ENCODE data around the genes VDR and DDX23.

DNA sequence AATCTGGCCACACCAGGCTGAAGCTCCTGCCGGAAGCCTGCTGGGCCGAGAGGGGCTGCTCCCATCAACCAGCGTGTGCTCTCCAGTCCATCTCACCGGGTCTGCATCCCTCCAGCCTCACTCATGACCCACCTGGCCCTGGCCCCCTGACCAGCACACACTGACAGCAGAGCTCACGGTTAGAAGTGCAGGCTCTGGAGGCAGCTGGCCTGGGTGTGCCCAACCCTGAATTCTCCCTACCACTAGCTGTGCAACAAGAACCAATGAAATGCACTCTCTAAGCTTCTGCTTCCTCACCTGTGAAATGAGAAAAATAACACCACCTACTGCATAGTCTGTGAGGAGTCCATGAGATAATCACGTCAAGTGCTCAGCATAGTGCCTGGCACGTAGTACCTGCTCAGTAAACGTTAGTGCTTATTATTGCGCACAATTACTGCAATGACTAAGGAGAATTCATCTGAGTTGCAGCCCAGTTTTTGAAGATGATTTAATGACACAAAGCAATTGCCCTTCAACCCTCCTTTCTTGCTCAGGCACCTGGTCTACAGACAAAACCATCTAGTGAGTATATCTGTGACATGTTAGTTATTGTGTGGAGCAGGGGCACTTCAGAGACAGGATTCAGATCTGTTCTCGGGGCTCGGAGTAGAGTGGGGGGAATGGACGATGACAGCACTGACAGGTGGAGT lies 8.8 kb downstream of the VDR start:
- PRO-cap: unidirectional peak, minus-strand start at position 187 of the sequence

GRCh38 chr12:47904456-47905260 lies at the start of gene VDR:
Gene VDR (minus strand): TSS chr12:47904994.
- PRO-cap: bidirectional peak, plus-strand start at chr12:47904577, minus-strand start at chr12:47904551; bidirectional peak, plus-strand start at chr12:47905151, minus-strand start at chr12:47905022

DNA sequence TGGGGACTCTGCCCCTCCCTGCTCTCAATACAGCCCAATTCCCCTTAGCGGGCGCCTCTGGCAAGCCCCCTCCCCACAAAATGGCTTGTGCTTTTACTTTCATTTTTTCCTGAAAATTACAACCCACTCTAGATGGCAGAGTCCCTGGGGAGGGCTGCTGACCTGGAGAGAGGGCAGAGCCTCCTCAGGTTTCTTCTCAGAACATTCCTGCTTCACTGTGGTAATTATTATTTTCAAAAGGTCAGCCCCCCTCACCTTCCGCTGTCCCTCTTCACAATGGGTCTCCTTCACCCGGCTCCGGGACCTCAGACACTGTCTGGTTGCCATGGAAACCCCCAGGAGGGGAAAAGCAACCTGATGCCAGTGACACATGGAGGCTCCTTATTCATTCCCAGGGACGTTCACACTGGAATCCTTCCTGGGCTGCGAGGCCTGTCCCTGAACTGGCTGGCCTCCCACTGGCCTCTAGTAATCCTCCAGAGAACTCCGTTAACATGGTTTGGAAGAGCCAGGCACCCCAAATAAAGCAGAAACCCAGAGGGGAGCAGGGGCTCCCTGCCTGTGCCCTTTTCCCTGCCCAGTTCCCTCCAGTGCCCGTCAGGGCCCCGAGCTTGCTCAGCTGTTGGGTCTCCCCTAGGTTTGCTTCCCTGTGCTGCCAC lies 15.9 kb downstream of the COL2A1 start:
- PRO-cap: no peak

- PRO-cap: no peak
Measured at GRCh38 chr12:48652460-48653081, 29.5 kb downstream of the KANSL2 start.

DNA sequence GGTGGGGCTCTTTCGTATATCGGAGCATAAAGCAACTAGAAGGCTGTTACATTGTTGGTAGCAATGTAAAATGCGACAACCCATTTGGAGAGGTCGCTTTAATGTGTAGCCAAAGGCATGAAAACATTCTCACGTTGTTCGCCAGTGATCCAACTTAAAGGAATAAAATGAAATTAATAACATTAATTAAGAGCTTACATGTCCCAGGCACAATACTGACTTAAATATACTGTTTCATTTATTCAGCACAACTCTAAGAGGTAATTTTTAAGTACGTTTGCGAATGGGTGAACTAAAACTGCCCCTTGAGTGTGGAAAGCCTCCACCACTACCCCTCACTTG lies 982 bp upstream of the CCNT1 start:
- PRO-cap: no peak

DNA sequence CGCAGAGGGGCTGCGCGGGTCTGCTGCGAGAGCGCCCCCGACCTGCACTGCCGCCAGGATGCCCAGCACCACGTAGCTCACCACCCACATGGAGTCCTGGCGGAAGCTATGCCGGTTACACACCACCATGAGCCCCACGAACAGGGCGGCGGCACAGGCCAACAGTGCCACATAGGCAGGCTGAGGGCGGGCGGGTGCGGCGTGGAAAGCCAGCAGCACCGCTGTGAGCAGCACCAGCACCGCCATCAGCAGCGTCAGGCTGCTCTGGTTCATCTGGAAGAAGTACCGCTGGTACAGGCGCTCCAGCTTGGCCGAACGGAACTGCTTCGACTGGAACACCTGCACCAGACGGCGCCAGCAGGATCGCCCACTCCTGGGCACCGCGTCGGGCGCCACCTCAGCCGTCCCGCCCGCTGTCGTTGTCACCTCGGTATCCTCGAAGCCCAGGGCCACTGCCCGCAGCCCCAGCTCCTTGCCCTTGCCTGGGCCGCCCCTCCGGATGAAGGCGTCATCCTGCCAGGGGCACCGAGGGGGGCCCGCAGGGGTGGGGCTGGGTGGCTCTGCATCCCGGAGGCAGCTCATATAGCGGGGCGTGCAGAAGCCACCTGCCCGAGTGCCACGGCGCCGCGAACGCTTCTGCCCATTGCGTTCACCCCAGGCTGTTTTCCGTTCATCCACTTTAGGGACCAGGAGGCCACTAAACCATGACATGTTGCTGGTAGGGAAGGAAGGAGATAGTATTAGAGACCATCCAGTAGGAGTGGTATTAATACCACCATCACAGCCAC lies 6.0 kb downstream of the ADCY6 start:
- PRO-cap: no peak

DNA sequence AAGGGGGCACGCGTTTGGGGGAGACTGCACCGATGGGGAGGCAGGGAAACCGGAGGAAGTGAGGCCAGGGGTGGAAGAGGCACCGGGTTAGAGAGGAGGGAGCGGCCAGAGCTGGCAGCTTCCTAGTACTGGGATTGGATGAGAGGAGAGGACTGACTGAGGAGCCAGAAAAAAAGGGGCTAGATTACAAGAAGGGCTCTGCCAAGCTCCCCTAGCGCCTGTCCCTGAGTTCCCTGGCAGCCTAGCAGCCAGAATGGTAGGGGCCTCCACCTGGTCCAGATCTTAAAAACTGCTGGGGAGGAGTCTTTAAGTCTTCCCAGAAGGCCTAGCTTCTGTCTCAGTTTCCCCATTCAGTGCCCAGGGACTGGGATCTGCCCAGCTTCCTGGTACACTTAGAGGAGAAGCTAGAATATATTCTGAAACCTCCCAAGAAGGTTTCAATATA lies 2.5 kb upstream of the CACNB3 start:
- PRO-cap: unidirectional peak, minus-strand start at position 60 of the sequence

GRCh38 chr12:48829390-48829621 lies 11.0 kb downstream of the CACNB3 start:
- PRO-cap: unidirectional peak, minus-strand start at chr12:48829469

DNA sequence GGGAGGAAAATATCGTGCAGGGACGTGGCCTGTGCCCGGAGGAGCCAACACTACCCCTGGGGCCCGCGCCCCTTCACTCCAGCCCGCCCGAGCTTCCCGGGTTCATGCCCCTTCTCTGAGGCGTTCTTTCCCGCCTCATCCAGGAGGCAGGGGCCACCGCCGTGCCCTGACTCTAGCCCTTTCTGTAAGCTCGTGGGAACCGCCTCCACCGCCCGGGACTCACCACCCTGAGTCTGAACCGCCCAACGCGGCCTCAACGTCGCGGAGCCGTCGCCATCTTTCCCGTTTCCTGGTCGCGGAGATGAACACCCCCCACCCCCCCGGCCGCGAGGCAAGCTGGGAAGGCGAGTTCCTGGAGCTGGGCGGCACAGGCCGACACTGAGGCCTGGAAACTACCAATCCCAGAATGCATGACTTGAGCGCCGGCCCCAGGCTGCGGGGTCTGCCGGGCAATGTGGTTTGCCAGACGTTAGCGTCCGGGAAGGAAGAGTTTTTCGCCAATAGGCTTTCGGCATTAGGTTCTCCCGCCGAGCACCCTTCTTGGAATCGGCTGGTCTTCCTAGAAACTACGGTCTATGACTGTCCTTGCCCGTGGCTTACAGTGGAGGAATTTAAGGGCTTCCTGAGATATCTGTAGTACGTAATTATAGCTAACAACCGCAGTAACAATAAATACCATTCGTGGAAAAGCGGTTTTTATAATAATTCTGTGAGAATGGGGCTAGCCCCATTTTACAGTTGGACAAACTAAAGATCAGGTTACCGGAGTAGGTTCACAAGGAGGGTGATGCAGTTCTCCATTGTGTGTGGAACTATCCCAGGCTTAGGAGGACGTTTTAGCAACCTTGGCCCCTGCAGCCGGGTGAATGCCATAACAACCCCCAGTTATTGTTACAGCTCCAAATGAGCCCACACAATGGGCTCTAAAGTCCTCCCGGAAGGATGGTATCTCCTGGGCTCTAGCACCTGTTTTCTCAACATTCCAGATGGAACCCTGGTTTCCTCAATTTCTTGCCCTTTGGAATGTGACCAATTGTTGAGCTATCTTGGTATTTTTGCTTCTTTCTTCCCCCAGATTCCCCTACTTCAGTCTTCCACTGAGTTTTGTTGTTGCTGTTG lies at the start of gene DDX23:
Gene DDX23 (minus strand): TSS at position 303 of the 1,119 bp plus-strand sequence.
- PRO-cap: bidirectional peak, plus-strand start at position 514 of the sequence, minus-strand start at position 281 of the sequence

DNA sequence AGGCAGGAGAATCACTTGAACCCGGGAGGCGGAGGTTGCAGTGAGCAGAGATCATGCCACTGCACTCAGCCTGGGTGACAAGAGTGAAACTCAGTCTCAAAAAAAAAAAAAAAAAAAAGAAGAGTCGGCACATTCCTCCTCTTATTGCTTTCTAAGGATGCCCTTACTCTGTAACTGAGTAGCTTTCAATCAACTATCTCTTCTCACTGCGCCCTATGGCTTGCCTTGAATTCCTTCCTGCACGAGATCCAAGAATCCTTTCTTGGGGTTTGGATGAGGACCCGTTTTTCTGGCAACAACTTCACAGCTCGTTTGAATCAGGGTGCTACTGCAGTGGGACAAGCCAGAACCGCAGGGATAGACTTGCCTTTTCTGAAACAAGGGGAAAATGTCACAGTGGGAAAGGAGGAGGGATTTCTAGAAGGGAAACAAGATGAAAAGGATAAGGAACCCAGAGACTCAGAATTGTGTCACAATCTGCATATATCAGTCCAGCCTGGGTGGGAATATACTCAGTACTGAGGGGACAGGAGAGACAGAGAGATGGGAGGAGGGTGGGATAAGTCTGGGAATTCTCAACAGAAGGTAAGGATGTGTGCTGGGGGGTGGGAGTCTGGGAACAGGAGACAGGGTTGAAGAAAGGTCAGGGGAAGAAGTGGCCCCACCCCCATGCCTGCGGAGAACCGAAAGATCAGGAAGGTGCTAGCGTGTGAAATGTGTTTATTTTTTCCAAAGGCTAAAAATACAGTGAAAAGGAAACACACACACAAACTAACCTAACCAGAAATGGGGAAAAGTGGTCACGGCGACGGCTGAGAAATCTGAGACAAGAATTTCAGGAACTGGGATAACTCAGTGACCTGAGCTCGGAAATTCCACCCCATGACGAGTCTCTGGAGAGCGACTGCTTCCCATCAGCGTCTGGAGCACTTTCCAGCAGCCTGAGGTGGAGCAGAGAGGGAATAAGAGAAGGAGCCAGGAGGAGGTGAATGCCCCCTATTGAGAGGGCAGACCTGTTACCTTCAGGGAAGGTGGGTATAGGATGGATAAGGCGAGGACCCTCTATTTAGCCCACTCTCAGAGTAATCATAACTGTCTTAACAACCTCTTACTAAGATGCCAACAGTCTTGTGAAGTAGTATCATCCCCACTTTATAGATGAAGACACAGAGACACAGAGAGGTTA lies 16.4 kb upstream of the RND1 start:
- PRO-cap: no peak

- PRO-cap: no peak
Measured at GRCh38 chr12:49045977-49046732, 14.4 kb downstream of the KMT2D start.

GRCh38 chr12:49059275-49059479 lies 1.4 kb downstream of the KMT2D start:
- PRO-cap: unidirectional peak, plus-strand start at chr12:49059440

GRCh38 chr12:49108806-49109694 lies 1.6 kb downstream of the LMBR1L start:
- PRO-cap: unidirectional peak, plus-strand start at chr12:49109120; bidirectional peak, plus-strand start at chr12:49109380, minus-strand start at chr12:49109262

DNA sequence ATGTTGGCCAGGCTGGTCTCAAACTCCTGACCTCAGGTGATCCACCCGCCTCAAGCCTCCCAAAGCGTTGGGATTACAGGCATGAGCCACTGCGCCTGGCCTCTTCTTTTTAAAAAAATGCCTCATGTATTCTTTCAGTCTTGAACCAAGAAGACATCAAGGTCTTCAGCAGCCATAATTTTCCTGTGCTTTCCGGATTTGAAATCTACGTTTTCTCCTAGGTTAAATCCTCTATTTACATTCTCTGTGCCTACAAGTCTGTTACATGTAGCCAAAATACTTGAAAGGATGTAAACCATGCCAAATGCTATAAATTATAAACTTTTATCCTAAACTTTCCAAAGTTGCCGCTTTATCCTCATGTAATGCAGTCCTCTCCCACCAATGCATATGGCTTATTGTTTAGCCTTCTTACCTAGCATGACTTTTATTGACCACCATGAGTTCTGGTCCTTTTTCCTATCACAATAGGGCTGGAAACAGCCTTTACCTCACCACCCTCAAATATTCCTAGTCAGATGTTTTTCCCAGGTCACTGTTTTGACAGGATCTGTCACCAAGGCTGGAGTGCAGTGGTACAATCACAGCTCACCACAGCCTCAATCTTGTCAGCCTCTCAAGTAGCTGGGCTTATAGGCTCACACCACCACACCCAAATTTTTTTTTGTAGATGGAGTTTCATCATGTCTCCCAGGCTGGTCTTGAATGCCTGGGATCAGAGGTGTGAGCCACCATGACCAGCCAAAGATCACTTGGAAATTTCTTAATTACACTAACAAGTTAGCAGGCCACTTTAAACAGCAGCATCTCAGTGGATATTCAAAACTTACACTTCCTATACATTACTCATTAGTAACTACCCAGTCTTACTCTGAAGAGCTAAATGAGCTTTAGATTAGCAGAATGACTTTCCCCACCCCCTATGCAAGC lies 4.3 kb downstream of the TUBA1B start:
- PRO-cap: no peak

- PRO-cap: no peak
Measured at GRCh38 chr12:49129227-49129499, 2.0 kb downstream of the TUBA1B start.

GRCh38 chr12:49129698-49130026 lies 1.5 kb downstream of the TUBA1B start:
- PRO-cap: no peak

GRCh38 chr12:49189435-49189982 lies 629 bp upstream of the TUBA1A start:
- PRO-cap: no peak

- PRO-cap: no peak
Measured at GRCh38 chr12:49564992-49566152, 2.6 kb downstream of the MCRS1 start.

DNA sequence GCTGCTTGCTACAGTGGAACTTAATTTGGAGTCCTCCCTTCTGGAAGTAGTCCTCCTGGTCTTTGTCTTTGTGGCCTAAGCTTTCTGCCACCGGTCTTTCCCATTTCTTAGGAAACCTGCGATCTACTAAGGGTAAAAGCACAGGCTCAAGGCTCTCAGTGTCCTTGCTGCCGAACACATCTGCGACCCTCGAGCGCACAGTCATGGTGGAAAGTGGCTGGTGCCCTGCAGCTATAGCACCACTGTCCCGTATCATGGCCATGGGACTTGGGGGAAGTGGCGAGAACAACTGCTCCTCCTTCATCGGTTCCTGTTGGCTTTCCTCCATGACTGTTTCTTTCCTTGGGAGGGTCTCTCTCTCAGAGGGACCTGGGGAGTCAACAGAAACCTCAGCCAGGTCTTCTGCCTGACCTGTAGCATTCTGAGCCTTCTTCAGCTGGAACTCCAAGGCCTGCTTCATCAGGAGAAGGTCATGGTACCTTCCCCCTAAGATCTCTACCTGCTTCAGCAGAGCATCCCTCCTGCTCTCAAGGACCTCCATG lies 5.1 kb downstream of the FAM186B start:
- PRO-cap: no peak

GRCh38 chr12:49640131-49640729 lies 16.9 kb downstream of the PRPF40B start:
- PRO-cap: no peak